BE2C (cell line): ENCODE results near the gene PTPRM.

GRCh38 chr18:5583159-5583574 is 39.4 kb upstream of the EPB41L3 start:
- RRBS = no CpG with 5 or more reads among the region's 4 CpGs

DNA sequence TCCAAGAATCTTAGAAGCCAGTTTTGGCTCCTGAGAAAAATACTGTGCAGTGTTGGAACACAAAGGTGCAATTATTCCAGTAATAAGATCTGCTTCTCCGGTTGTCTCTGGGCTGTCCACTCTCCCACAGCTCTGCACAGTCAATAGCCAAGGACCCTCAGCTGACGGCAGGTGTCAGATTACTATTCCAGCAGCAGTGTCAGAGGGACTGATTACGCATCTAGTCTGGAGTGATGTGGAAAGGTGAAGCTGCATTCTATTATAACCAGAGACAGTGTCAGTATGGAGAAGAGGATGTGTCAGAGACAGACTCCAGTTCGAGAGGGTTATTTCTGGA is 163.5 kb upstream of the TMEM200C start:
- RRBS = no CpG with 5 or more reads among the region's 4 CpGs

DNA sequence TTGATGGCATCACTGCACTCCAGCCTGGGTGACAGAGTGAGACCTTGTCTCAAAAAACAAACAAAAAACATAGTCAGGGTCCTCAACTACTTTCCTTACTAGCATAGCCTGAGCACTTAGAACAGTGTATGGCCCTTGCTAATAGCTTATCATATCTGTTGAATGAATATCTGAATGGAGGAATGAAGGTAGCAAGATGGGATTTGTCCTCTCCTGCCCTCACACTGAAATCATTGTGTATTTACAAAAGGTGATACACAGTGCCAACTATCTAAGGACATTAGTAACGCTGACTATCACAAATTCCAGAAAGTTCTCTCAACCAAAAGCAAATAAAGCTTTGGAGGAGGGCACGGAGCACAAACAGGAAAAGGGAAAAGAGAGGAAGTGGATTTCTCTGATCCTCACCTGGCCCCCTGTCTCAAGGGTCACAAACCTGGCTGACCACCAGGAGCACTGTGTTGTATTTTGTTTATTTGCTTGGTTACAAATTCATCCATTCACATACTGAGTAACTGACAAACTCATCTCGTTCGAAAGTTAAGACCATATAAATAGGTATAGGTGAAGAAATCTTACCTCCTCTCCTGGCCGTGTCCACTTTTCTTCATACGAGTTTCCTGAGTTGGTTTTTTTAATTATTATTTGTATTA is 37.9 kb downstream of the L3MBTL4 start:
- RRBS = no CpG with 5 or more reads among the region's 6 CpGs

DNA sequence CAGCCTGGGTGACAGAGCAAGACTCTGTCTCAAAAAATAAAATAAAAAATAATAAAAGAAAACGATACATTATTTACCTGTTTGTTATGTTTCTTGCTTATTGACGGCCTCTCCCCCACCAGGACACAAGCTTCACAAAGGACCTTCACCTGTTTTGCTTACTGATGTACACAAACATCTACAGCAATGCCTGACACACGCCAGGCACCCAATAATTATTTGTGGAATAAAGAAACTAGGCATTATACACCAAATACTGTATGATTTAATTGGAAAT is 20.3 kb downstream of the L3MBTL4 start:
- RRBS = no CpG with 5 or more reads among the region's 3 CpGs

GRCh38 chr18:7414328-7415030 is 152.6 kb upstream of the PTPRM start:
- RRBS = no CpG with 5 or more reads among the region's 2 CpGs

- RRBS = no CpG with 5 or more reads among the region's 6 CpGs
Observed at GRCh38 chr18:7486535-7486929, 80.6 kb upstream of the PTPRM start.

DNA sequence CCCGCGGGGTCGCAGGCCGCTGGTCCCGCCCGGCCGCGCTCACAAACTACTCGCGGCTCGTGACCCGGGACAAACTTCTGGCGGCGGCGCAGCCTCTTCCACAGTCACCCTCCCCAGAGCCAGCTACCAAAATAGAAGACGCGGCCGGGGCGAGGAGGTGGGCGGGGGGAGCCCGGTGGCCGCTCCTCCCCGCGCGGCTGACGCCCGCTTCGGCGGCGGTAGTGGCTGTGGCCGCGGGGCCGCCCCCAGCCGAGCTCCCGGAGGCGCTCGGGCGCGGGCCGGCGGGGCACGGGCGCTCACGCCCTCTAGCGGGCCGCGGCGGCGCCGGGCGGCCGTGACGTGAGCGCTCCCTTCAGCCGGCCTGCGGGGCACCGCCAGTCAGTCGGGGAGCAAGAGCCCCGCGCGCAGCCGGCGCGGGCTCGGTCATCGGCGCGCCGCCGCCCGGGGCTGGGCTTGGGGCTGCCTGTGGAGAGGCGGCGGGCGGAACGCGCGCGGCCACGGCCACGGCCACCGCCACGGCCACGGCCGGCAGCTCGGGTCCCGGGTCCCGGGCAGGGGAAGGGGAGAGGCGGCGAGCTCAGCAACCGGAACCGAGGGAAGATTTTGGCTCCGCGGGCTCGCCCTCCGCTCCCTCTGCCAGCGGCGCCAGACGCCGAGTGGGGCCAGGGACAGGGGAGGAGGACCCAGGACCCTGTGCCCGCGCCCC is at the start of gene PTPRM:
Gene PTPRM (plus strand): TSS at position 377 of the 706 bp plus-strand sequence.
- RRBS = 2% methylated on average over 53 of the region's 101 CpGs

GRCh38 chr18:7584653-7585356 is 17.7 kb downstream of the PTPRM start:
- RRBS = no CpG with 5 or more reads among the region's 9 CpGs

GRCh38 chr18:7748951-7749307 is 181.8 kb downstream of the PTPRM start:
- RRBS = no CpG with 5 or more reads among the region's 2 CpGs

GRCh38 chr18:7878714-7879427 is 311.8 kb downstream of the PTPRM start:
- RRBS = no CpG with 5 or more reads among the region's 5 CpGs

DNA sequence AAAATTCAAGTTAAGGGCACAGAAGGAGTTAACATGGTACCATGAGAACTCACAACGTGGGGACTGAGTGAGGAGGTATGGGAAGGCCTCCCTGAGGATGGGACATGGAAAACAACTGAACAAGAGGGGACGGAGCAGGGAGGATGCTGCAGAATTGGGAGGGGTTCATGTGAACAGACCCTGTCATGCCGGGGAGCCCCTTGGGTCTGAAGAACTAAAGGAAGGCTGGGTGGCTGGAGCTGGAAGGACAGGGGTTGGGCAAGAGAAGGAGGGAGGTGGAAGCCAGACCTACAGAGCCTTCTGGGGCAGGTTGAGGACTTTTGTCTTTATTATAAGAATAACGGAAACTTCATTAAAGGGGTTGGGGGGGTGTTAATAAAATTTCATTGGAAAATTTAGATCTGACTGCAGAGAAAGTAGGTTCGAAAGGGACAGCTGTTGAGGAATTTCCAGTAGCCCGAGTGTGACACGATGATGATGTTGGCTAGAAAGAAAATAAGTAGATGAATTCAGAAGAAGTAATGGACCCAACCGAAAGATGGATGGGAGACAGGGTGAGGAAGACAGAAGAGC is 307.0 kb upstream of the RAB12 start:
- RRBS = no CpG with 5 or more reads among the region's 8 CpGs

GRCh38 chr18:8318890-8319701 is 290.1 kb upstream of the RAB12 start:
- RRBS = no CpG with 5 or more reads among the region's 7 CpGs

- RRBS = no CpG with 5 or more reads among the region's 6 CpGs
Observed at GRCh38 chr18:8378146-8378449, 231.1 kb upstream of the RAB12 start.

- RRBS = no CpG with 5 or more reads among the region's 9 CpGs
Observed at GRCh38 chr18:8604101-8604589, 5.1 kb upstream of the RAB12 start.

GRCh38 chr18:8608303-8608684 is 943 bp upstream of the RAB12 start:
- RRBS = no CpG with 5 or more reads among the region's 8 CpGs

- RRBS = no CpG with 5 or more reads among the region's 11 CpGs
Observed at GRCh38 chr18:8625553-8626082, 16.4 kb downstream of the RAB12 start.

DNA sequence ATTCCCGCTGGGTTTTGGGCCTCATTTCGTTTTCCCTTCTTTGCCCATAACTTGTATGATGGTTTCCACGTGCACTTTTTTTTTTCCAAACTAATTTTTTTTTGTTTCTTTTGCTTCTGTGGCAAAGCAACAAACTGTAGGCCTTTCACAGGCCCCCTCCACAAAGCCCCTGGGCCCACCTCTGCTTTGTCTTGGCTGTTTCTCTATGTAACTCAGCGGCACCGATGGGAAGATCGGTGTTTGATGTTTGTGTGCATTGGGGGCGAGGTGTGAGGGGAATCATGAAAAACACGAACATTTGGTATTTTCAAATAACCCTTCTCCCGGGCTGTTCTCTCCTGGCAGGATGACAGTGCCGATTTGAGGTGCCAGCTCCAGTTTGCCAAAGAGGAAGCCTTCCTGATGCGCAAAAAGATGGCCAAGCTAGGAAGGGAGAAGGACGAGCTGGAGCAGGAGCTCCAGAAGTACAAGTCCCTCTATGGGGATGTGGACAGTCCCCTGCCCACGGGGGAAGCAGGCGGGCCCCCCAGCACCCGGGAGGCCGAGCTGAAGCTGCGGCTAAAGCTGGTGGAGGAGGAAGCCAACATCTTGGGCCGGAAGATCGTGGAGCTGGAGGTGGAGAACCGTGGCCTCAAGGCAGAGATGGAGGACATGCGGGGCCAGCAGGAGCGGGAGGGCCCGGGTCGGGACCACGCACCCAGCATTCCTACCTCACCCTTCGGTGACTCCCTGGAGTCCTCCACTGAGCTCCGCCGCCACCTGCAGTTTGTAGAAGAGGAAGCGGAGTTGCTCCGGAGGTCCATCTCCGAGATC is 78.0 kb downstream of the MTCL1 start:
- RRBS = 96% methylated on average over 13 of the region's 31 CpGs

- RRBS = no CpG with 5 or more reads among the region's 17 CpGs
Observed at GRCh38 chr18:8798607-8799329, 93.4 kb downstream of the MTCL1 start.

- RRBS = no CpG with 5 or more reads among the region's 3 CpGs
Observed at GRCh38 chr18:9082761-9083234, 19.7 kb upstream of the NDUFV2 start.

DNA sequence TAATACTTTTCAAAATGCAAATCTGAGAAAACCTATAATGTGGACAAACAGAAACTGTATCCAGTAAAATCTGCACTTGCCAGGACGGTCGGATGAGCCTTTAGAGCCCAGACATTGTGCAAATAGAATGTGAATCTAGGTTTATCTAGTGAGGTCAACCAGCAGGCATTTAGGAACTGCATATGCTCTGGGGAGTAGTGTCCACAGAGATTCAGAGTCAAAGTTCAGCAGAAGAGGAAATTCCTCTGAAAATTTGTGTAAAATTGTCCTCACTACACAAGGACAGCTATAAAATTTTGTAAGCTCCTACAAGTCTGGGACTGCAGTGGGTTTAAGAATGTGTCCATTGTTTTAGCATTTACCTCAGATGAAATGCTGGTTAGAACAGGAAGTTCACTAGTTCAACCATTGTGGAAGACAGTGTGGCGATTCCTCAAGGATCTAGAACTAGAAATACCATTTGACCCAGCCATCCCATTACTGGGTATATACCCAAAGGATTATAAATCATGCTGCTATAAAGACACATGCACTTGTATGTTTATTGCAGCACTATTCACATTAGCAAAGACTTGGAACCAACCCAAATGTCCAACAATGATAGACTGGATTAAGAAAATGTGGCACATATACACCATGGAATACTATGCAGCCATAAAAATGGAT is 9.7 kb upstream of the NDUFV2 start:
- RRBS = no CpG with 5 or more reads among the region's 3 CpGs